Fallopian tube (tissue), 1 donor: Measurements from ENCODE around the gene APOA1.

DNA sequence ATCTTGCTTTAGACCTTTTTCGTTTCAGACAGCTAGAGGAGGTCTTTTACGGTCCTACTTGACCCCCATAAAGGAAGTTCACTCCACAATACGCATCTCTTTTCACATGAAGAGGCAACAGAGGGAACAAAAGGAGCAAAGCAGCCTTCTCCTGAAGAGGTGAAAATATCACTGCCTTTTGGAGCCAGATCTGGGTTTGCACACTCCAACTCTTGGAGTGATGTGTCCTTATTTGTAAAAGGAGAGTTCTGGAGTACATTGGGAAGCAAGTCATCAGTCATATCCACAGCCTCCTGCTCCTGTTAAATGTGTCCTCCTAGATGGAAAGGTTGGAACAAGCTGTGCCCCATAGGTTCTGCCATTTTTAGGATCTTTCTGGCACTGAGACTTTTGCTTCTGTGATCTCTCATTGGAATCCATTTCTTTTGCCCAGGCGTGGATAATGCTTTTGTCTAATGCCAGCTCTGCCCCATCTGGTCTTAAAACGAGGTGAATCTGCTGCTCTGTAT lies 66.3 kb downstream of the ZBTB16 start:
- PRO-cap = no peak

DNA sequence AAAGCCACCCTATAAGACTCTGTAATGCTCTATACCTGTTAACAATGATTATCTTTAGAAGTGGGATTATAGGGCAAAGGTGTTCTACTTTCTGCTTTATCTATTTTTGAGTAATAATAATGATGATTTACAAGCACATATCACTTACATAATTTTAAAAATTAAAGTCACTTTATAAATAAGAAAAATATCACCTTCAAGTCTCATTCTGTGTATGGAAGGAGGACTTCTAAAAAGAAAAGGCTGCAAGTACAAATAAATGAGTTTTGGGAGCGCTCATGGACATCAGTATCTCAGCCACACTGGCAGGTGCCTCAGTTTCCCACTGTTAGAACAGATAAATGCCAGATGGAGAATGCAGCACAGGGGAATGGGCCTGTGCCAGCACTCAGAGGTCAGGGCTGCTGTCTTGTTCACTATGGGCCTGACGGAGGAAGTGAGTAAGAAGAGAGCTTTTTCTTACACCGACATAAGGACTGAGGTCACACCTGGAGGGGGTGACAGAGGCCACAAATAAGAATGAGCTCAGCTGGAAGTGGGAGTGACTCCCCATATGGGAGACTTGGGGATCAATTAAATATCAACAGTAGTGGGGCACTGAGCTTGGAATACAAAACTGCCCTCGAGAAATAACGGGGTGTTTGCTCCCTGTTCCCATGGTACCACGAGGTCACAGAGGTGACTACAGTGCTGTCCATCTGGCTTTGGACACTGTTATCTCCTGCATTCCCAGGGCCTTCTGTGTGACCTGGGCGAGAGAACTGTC lies 94.3 kb upstream of the NNMT start:
- PRO-cap = no peak

DNA sequence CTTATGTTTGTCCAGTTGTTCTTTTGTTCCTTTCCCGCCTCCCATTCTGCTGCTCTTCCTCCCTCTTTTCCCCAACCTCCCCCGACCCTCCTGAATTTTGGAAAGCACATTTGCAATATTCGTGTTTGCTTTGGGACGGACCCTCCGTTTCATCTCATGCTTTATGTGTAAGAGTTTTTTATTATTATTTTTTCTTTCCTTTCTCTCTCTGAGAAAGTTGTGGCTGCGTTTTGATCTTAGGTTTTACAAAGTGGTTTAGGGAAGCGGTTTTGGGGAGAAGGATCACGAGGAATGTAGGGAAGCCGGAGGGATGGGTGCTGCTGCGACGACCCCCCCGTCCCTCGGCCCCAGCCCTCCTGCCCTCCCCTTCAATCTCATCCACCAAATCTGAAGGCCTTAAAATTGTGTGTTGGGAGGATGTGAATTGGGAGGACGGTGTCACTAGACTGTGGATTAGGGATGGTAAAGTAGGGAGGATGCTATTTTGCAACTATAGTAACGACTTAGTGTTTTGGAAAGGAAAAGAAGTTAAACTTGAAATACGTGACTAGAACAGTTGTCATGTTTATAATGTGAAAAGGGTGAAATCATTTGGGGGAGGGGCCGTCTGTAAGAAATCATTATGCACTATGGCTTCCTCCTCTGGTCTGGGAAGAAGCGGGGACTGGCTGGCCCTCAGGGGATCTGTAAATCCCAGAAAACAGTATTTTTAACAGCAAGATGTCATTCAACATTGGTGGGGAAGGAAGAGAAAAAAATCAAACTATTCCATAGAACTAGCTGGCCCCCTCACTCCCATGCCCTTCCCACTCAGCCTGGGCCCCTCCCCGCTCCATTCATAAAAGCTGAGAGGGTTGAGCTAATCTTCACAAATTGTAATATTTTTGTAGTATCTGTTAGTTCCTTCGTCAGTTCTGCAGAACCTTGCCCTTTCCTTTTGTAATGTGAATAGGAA lies 43.5 kb upstream of the NNMT start:
- PRO-cap = no peak

- PRO-cap = no peak
These were observed 39.8 kb upstream of the NNMT start for GRCh38 chr11:114256100-114257049.

GRCh38 chr11:114258648-114259852 lies 37.1 kb upstream of the NNMT start:
- PRO-cap = no peak

DNA sequence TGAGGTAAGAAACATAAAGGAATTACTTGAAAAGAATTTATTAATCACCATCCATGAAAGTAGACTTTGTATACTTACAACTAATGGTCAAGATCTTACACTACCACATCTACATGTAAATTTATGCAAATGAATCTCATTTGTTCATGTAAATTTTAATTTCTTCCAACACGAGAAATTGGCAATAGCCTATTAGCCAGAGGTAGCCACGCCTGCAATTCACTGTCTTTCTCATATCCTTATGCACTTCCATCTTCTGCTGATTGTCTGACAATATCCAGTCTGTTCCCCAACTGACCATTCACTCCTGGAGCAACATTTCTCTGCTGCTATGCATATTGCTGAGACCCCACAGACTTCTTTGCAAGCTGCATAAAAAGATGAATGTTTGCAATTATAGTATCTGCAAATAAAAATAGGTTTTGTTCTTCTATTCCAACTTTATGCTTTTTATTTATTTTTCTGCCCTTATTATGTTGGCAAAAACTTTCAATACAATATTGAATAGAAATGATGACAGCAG lies 2.5 kb downstream of the NNMT start:
- PRO-cap = no peak

DNA sequence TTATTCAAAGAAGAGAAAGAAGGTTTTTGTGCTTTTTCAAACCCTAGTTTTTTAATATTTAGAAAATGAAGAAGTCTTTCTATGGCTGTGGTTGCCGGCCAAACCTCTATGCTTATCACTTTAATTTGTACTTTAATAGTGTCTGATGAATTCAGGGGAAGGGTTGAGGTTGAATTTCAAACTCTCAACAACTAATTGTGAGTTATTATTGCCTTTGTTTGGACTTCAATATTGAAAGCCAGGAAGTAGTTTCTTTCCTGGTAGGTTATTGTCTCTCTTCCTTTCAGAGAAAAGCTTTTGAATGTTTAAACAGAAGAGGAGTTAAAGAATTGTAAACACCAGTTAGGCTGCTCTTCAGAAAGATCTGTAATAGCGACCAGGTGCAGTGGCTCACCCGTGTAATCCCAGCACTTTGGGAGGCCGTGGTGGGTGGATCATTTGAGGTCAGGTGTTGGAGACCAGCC lies 22.1 kb downstream of the NNMT start:
- PRO-cap = no peak

GRCh38 chr11:114399457-114399879 lies 843 bp downstream of the C11orf71 start:
- PRO-cap = bidirectional peak, plus-strand start at chr11:114400129, minus-strand start at chr11:114399766

- PRO-cap = no peak
These were observed 213.6 kb downstream of the NXPE2 start for GRCh38 chr11:114891883-114892339.

DNA sequence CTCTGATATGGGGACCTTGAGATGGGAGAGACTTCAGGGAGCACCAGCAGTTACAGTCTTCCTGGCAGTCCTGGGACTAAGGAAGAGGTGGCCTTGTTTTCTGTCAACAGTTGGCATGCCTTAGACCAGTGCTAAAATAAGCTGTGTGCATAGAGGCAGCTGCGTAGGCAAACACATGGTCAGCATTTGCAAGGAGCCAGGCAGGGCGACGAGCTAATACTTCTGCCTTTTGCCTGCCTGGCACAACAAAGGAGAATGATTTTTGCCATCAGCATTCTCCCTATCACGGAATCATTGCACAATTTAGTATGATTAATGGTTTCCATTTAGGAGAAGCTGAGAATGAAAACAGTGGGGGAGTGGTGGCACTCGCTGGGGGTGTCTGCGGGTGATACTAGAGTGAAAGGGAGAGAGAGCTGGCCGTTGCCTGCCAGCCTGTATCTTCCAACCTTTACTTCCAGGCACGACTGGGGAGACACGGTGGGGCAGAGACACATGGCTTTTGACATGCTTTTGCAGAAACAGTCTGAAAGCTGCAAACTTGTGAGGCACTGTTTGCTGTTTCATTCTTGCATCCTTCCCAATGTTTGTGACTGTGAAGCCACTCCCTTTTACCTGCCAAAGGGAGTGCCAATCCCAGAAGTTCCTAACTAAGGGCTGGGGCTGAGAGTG lies 335.9 kb downstream of the CADM1 start:
- PRO-cap = no peak

DNA sequence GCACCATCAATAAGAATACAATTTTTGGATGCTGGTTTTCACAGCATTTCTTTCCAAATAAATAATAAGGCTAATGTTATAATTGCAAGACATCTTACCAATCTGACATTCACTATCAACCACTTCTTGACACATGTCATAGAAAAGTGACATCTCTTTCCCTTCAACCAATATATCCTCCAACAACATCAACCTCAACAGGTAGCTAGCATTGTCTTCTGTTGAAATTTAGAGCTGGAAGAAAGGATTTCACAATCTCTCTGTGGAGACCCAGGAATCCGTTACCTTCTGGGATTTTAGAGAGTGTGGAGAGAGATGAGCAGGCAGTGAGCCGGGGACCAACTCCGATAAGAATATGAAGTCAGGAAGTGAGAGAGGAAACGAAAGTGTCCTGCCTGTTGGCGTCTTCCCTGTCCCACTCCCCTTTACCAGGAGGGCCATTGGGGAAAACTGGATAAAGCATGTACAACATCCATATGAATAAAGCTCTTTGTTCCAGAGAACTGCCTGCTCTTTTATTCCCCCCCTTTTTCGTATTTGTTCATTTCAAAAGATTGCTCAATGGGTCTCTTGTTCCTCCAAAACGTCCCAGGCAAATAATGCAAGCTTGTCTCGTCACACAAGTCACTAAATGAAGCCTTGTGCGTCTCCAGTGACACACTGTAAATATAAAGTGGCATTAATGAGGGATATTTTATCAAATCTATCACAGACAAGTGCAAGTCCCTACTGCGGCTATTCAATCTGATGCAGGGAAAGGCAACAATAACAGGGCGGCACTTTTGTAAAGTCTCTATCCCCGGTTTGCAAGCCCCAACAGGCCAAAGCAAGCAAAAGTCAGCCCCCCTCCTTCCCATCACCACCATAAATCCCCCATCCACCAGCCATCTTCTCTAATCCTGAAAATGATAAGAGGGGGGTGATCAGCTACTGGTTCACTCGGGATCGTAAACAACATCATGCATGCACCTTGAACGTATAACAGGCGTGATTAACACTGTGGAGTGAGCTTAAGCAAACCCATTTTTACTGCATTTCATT lies 3.4 kb downstream of the CADM1 start:
- PRO-cap = no peak

DNA sequence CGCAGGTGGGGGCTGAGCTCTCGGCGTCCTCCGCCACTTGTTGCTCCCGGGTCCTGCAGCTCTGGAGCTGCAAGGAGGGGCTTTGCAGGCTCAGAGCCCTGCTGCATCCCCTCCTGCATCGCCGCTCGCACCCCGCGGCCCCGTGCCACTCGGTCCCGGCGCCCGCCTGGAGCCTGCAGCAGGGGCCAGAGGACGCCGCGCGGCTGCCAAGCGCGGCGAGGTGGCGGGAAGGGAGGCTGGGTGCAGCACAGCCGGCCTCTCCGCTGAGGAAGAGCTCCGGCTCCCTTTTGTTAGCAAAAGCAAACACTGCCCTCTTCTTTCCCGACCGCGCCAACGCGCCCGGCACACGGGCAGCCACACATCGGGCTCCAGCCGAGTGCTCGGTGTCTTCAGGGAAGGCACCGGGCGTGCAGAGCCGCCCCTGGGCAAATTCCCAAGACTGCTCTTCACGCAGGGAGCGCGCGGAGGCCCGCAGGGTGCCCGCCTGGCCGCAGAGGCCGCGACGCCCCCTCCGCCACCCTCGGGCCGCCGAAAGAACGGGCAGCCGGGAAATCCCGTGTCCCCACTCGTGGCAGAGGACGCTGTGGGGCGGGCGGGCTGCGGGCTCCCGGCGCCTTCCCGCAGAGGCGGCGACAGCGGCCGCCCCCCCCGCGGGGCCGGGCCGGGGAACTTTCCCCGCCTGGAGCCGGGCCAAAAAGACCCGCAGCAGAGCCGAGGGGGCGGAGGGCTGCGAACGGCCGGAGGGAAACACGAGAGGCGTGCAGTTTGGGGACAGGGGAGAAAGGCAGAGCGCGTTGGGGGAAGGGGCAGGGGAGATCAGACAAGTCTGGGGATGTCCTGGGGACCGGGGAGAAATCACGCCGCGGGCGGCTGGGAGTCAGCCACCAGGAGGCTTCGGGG lies 1.0 kb downstream of the CADM1 start:
- PRO-cap = no peak

DNA sequence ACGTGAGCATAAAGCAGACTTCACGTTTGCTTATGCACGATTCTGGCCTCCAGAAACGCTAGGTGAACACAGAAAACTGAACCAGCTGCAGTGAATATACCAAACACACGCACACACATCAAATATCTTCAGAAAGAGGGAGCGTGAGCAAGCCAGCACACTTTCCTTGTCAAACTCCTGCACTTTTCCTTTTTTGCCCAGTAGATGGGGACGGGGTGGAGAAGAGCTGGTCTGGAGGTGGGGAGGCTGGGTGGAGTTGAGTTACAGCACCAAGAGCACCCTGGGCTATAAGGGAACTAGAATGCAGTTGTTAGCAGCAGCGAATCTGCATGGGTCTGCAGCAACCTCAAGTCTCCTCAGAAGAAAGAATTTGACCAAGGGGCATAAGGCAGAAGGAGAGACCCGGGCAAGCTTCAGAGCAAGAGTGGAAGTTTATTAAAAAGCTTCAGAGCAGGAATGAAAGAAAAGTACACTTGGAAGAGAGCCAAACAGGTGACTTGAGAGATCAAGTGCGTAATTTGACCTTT lies 77.8 kb upstream of the CADM1 start:
- PRO-cap = no peak

GRCh38 chr11:115717082-115717641 lies 212.9 kb upstream of the CADM1 start:
- PRO-cap = no peak

- PRO-cap = no peak
These were observed 515.7 kb downstream of the BUD13 start for GRCh38 chr11:116257085-116257479.

DNA sequence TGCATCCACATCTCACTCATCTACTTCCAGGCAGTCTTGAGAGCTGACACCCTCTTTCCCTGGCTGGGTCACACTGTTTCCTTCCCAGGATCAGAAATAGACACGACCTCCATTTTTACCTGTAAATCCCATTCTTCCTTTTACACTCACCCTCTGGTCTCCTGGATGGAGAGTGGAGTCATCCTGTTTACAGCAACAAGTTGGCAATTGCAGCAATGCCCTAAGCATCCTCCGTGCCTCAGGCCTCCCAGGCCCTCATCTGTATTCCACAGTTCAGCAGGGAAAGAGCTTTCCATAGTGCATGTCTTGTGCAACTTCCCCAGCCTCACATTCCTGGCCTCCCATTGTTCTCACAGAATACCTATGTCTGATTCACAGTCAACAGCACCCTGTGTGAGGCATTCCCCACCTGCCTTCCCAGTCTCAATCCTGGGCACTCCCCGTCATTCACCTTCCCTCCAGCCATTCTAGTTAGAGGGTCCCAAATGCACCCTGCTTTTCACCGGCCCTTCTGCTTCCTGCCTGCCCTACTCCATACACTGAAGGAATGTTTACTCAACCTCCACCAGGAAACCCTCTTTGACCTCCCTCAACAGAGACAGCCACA lies 405.8 kb downstream of the BUD13 start:
- PRO-cap = no peak

GRCh38 chr11:116420713-116421320 lies 352.0 kb downstream of the BUD13 start:
- PRO-cap = no peak

GRCh38 chr11:116707388-116707693 lies 65.4 kb downstream of the BUD13 start:
- PRO-cap = bidirectional peak, plus-strand start at chr11:116707621, minus-strand start at chr11:116707461

- PRO-cap = no peak
These were observed 537 bp downstream of the APOA5 start for GRCh38 chr11:116791111-116791573.

DNA sequence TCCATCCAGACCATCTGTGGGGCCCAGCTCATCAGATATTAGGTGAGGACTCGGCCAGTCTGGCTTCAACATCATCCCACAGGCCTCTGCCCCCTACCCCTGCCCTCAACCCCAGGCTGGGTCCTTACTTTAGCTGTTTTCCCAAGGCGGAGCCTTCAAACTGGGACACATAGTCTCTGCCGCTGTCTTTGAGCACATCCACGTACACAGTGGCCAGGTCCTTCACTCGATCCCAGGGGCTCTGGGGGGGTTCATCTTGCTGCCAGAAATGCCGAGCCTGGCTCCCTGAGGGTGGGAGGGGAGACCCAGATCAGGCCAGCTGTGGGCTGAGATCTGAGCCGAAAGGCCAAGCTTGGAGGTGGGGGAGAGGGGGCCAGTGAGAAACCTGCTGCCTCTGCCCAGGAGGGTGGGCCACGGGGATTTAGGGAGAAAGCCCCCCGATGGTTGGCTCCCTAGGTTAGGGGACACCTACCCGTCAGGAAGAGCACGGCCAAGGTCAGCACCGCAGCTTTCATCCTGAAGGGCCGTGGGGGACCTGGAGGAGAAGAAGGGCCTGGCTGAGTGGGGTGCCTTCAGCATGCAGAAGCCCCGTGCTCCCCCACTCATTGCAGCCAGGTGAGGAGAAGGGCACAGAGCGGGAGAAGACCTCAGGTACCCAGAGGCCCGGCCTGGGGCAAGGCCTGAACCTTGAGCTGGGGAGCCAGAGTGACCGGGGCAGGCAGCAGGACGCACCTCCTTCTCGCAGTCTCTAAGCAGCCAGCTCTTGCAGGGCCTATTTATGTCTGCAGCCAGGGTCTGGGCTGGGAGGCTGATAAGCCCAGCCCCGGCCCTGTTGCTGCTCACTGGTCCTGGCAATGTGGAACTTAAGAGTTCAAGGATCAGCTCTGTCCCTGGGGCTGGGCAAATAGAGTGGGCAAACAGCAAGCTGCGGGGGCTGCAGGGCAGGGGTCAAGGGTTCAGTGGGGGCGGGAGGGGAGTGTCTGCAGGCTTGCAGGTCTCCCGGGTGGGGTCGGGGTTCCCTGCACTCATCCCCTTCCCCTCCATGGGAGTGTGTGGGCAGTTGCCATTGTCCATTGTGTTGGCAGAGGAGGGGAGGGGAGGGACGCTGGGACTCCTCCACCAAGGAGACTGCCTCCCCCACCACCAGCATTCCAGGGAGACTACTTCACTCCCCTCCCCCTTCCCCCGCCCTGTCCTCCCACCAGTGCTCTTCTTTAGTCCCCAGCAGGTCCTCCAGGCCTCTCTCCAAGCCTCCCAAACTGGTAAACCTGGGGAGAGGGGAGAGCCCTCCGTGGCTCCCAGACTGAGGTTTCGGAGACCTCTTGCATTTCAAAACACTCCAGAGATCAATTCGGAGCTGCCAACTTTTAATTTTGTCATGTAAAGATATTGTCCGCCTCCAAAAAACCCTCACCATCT lies at the start of gene APOA1:
APOA1 (minus strand) TSS at position 750 of the 1,419 bp plus-strand sequence.
- PRO-cap = unidirectional peak, plus-strand start at position 703 of the sequence; bidirectional peak, plus-strand start at position 776 of the sequence, minus-strand start at position 750 of the sequence